Measurements from ENCODE around the gene DKK1.

- PRO-cap: no peak
Observed at GRCh38 chr10:49272101-49273524, 26.4 kb upstream of the C10orf71 start.

- PRO-cap: no peak
Observed at GRCh38 chr10:49299770-49300435, 933 bp downstream of the C10orf71 start.

DNA sequence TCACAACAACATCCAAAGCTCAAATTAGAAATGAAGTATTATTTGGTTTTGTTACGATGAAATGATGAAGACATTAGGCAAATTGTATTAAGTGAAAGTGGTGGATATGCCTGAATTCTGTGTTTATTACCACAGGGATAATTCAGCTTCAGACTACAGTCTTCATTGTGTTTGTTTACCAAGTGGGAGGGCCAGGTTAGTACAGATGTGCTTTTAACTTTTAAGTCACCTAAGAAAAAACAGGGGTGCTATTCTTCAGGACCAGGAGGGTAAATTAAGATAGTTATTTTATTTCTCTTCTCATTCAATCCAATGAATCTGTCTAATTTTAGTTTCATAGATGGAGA is 37.8 kb downstream of the C10orf71 start:
- PRO-cap: no peak

DNA sequence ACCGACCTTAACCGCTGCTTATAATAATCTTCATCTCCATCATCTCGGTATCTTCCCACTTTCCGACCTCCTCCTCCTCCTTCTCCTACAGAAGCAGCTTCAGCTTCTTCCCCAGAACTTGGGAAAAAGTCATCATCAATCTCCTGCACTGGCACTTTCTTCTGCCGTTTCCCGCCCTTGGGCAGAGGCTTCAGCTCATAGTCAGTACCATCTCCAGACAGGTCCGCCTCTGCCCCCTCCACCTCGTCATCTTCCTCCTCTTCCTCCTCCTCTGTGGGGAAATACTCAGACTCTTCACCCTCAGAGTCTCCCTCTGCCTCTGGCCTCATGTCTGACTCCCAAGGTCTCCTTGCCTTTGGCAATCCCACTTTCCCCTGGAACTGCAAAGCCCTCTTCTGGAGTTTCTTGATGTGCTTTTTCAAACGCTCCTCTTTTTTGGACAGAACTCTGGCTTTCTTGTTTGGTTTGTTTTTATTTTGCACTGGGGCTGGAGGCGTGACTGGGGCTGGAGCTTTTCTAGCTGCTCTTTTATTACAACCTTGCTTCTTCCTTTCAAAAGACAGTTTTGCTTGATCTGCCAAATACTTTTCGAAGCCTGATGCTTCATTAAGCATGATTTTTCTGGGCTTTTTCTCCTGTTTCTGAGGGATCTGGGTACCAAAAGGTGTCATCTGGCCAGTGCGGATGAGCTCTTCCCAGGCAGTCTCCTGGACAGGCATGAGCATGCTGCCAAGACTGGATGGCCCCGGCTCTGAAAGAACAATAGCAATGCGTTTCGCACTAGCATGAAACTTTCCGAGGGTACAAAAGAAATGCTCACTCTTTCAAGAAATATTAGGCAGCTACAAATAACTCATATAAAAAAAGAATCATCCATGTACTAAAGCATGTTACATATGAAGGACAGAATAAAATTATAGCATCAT is 14.6 kb downstream of the ERCC6 start:
- PRO-cap: no peak

DNA sequence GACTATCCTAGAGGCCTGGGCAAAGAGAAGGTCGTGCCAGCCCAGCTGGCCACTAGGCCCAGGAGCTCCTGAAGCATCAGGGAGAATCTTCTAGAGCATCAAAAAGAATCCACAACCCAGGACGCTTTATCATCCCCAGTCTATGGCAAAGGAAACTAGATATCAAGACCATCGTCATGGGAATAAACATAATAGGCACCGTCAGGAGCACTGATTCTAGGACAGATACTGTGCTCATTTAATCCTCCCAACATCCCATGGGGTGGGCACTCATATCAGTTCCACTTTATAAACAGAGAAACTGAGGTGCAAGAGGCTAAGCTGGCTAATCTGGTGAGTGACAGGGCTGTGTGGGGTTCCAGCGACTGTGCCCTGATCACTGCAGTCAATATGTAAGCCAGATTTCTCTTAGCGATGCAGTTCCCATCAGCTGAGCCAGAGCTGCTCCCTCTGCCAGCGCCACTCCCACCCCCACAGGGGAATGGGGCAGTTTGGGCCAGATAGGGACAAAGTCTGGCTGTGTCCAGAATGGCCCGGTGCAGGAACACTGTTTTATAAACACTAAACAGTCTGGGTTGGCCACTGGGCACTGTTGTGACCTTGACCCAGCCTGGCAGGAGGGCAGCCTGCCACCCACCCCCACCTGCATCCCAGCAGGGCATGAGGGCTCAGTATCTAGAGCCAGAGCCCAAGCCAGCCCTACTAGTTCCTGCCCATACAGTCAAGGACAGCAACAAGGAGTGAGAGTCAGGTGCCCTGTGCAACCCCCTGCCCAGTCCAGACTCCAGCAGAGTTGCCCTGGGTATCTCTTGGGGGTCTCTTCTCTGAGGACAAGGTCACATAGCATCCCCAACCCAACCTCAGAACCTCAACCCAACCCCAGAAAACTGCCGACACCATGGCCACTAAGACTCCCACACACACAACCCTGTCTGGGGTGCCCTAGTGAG is 1.4 kb downstream of the OGDHL start:
- PRO-cap: no peak

DNA sequence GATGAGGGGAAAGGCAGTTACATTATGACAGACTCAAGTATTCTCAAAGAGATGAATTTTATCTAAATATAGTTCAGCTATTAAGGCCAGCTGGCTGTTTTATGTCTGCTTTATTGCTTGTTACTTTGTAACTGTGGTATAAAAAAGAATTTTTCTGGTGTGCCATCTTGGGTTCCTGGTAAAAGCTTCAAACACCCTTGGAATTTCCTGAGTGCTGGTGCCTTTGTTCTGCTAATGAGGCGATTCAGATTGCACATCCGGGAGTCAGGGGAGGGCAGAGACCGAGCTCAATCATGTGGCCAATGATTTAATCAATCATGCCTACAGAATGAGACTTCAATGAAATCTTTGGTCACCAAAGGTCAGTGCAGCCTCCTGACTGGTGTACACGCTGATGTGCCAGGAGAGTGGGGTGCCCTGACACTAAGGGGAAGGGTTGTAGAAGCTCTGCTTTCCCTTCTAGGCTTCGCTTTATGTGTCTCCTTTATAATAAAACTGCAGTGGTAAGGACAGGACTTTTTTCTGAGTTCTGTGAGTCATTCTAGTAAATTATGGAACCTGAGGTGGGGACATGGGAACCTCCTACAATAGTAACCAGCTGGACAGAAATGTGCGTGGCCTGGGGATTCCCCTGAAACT is 69.3 kb upstream of the OGDHL start:
- PRO-cap: no peak

DNA sequence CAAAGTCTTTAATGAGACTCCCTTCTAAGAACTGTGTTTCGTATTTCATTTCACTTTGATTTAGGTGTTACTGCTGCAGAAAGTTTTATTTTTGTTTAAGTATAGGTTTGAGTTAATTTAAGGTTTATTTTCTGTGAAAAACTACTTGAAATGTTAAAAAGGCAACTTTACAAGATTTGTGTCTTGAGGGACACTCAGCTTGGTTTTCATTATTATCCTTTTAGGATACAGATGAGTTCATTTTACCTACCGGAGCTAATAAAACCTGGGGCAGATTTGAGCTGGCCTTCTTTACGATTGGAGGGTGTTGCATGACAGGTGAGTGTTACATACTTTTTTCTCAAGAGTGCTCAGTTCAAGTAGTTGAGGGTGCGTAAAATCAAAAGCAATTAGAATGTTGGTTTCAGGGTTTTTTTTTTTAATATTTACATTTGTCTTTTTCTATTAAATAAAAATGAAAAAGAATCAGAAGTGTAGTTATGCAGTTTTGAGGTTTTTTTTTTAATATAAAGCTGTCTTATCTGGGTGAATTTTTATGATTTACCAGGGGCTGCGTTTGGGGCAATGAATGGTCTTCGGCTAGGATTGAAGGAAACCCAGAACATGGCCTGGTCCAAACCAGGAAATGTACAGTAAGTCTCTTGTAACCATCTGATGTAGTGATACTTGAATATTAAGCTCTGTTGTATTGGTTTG is 10.2 kb downstream of the TIMM23B start:
- PRO-cap: no peak

DNA sequence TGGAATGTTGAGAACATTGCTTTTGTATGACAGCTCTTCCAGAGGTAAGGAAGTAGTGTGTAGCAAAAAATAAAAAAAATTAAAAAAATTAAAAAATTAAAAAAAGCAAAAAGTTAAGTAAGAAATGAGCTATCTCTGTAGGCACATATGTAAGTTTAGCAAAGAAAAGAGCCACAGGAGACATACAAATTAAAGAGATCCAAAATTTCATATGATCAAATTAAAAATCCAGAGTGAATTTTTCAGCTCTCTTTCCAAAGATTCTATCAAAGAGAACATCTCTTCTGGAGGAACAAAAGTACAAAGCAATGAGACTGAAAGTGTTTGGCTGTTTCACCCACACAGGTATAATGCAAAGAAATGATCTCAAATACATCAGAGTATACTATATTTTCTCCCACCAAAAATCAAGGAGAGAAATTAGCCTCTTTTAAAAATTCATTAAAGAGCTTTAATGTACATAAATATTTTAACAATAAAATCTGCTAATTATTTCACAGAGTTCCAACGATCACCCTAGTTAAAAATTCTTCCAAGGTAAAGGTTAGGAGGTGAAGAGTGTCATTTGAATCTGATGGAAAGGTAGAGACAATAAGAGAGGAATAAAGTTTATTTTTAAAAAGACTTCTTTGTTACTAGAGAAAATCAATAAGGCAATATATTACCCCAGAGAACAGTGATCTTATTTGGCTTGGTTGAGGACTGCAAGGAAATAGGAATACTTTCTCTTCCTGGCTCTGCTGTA is 74.9 kb upstream of the ASAH2 start:
- PRO-cap: no peak

DNA sequence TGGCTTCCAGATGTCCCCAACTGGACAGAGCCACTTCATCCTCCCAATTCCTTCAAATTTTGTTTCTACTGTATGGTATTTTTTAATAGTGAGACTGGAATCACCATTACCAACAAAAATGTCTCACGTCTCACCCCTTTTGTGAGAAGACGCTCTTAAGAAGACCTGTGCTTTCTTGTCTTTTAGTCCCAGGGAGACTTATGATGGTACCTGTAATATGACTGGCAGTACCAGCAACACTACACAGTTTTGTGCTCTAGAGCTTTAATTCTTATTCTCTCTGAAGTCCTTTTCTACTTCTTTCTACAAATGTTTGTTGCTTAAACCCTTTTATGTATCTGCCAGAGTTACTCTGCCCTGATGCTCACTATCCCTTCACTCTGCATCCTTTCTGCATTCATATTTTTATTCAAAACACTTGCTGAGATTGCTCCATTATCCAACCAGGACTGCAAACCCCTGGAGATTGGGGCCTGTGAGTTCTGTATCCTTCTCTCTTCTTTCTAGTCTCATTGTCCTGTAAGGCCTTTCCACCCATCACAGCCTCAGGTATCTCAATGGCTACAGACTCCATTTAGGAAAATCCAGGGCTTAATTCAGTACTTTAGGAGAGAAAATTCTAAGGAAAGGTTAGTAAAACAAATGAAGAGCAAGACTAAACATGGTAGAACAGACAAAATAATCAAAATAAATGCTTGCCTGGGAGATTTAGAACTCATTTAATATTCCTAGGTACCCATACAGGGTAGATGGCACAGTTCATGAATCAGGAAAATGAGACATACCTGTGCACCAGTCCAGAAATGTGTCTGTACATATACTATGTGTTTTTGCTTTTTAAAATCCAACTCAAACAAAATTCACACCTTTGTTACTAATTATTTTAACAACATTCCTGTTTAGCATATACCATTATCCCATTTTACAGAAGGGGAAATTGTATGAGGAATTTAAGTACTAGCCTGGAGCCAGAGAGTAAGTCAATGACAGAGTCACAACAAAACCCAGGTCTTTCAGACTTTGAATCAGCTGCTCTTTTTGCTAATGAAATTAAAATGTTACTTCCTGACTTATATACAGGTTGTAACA is 82.1 kb upstream of the ASAH2 start:
- PRO-cap: no peak

DNA sequence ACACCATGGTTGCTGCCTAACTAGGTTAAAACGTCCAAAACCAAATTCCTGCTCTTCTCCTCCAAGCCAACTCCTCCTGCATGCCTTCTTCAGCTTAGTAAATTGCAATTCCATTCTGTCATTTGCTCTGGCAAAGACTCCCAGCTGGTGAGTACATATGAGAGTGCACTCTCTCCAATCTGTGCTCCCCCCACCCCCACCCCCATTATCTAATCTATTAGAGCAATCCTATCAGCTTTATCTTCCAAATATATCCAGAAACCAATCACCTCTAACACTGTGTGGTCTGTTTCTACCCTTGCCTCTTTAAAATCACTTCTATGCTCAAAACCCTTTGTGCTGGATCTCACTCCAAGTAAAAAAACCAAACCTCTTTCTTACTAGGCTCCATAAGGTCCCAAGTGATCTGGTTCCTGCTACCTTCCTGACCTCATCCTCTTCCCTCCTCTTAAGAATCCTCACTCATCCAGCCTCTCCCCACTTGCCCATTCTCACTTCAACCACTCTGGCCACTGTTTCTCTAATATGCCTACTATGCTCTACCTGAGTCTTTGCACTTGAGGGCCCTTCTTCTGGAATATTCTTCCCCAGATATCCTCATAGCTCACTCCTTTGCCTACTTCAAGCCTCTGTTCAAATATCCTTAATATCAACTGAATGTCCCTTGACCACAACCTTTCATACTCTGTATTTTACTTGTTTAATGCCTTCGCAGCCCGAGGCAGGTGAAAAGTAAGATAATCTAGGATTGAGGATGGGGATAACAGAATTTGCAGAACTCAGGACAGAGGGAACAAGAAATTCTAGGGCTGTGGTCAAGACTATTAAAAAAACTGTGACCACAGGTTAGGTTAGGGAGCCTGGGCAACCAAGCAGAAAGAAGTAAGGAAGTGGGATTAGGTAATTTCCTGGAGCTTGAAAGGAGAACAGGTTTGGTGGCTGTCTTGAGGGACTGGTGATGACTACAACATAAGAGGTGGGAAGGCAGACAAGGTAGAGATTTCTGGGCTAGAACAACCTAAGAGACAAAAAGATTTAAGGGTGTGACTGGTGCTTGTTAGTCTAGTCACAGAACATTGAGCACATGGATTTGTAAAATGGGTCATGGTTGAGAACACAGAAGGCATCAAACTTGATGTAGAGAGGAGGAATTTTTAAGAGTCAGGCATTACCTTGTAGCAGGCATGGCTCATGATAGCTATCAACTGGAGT is 123.3 kb upstream of the ASAH2 start:
- PRO-cap: no peak

DNA sequence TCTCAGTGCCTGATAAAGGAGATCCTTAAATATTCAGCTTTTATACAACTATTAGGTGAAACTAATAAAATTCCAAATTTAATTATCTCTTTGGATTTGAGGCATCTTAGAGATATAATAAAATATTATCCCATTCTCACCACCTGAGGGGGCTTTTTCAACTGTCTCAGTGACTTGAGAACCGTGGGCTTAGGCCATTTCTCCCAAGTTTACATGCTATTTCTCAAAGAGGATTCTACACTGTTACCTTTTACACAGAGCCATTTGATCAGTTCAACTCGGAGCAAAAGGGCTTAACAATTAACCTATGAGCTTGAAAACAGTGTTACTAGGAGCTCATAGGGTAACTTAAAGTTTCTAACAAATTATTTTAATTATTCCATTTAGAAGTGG is 165.1 kb upstream of the ASAH2 start:
- PRO-cap: no peak

- PRO-cap: no peak
Observed at GRCh38 chr10:50619678-50620673, 3.8 kb downstream of the SGMS1 start.

GRCh38 chr10:51167038-51167825 is 92.9 kb downstream of the PRKG1 start:
- PRO-cap: no peak

- PRO-cap: no peak
Observed at GRCh38 chr10:51472258-51472812, 227.1 kb downstream of the CSTF2T start.

- PRO-cap: no peak
Observed at GRCh38 chr10:51477463-51478221, 221.8 kb downstream of the CSTF2T start.

DNA sequence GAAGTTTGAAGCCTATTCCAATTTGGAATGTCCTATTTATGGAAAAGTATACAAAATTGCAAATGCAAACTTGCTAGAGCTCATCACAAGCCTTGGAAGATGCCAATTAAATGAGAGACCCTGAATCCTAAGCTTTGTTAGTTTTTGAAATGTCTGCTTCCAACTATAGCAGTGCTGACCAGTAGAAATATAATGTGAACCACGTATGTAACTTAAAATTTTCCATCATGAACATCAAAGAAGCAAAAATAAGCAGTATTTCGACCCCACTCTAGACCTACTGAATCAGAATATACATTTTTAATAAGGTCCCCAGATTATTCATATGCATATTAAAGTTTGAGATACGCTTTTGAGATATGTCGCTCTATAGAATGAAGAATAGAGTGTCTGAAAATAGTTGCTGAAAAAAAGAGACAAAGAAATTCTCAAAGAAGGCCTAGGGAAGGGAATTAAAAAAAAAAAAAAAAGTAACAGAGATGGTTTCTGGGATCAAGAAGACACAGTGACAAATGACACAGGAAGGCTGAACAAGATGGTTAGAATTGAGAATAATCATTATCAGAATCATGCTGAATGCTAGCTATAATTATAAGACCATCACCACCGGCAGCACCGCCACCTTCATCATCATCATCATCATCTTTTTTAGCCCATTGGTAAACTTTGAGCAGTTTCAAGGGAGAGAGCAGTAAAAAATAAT is 39.6 kb downstream of the CSTF2T start:
- PRO-cap: no peak

GRCh38 chr10:51838528-51838964 is 139.2 kb upstream of the CSTF2T start:
- PRO-cap: no peak

- PRO-cap: no peak
Observed at GRCh38 chr10:51860051-51860702, 160.8 kb upstream of the CSTF2T start.

- PRO-cap: no peak
Observed at GRCh38 chr10:52213391-52213927, 100.6 kb upstream of the DKK1 start.

DNA sequence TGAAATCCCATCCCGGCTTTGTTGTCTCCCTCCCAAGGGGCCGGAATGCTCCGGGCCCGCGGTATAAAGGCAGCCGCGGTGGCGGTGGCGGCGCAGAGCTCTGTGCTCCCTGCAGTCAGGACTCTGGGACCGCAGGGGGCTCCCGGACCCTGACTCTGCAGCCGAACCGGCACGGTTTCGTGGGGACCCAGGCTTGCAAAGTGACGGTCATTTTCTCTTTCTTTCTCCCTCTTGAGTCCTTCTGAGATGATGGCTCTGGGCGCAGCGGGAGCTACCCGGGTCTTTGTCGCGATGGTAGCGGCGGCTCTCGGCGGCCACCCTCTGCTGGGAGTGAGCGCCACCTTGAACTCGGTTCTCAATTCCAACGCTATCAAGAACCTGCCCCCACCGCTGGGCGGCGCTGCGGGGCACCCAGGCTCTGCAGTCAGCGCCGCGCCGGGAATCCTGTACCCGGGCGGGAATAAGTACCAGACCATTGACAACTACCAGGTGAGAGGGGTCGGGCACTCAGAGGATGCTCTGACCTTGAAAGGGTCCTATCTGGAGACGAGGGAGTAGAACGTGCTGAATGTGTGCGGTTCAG is at the start of gene DKK1:
DKK1 (plus strand) TSS at position 93 of the 583 bp plus-strand sequence.
- PRO-cap: unidirectional peak, plus-strand start at position 95 of the sequence